ENCODE measurements around the genes FBN1 and SPPL2A.

- RRBS, 2 experiments: under 1 to 1% methylated on average over 16 of the region's 31 CpGs
CAGE:
- cytosol, long polyA minus RNA: no peak
- cytosol, long polyA plus RNA: no peak
- long polyA plus RNA: no peak
- nucleus, long polyA minus RNA: no peak
- nucleus, long polyA plus RNA: no peak
Observed at GRCh38 chr15:48330721-48331247, 445 bp upstream of the DUT start.

GRCh38 chr15:48415251-48415971 is 84.2 kb downstream of the DUT start:
- RRBS, 2 experiments: no CpG with 5 or more reads among the region's 15 CpGs
CAGE:
- cytosol, long polyA minus RNA: no peak
- cytosol, long polyA plus RNA: no peak
- long polyA plus RNA: no peak
- nucleus, long polyA minus RNA: no peak
- nucleus, long polyA plus RNA: no peak

DNA sequence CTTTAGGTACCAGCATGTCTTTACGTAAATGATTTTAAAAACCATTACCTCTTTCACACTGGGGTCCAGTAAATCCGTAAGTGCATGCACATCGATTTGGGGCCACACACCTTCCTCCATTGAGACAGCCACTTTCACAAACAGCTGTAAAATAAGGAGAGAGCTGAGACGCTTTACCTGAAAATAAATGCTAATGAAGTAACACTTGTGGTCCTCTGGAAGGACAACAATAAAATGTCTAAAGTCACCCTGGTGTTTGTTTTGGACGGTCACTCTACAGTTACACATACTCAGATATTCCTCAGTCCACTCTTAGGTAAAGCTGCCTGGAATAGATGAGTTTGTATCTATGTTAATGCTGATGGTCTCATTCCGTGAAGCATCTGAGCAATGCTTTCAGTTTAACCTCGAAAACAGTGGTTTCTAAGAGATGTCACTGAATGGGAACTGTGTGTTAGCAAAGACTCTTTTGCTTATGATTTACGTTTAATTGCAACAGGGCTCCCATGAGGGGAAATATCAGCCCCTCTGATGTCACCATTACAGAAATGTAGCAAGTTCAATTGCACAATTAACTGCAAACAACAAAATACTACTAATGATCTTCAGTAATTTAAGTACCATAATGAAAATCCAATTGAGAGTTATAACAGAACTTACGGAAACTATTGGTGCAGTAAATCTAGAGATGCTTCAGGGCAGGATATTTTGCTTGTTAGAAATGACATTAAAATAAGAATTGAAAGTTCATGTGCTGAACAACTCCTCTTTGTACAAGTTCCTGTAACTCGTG is 49.1 kb downstream of the FBN1 start:
- RRBS, 2 experiments: no CpG with 5 or more reads among the region's 10 CpGs
CAGE:
- cytosol, long polyA minus RNA: no peak
- cytosol, long polyA plus RNA: no peak
- long polyA plus RNA: no peak
- nucleus, long polyA minus RNA: no peak
- nucleus, long polyA plus RNA: no peak

GRCh38 chr15:48599886-48600390 is 45.6 kb downstream of the FBN1 start:
- RRBS, 2 experiments: no CpG with 5 or more reads among the region's 4 CpGs
CAGE:
- cytosol, long polyA minus RNA: no peak
- cytosol, long polyA plus RNA: no peak
- long polyA plus RNA: no peak
- nucleus, long polyA minus RNA: no peak
- nucleus, long polyA plus RNA: no peak

- RRBS, 2 experiments: 38 to 39% methylated on average over 10 to 11 of the region's 67 CpGs
CAGE:
- cytosol, long polyA minus RNA: no peak
- cytosol, long polyA plus RNA: no peak
- long polyA plus RNA: no peak
- nucleus, long polyA minus RNA: no peak
- nucleus, long polyA plus RNA: no peak
Observed at GRCh38 chr15:48645587-48646398, at the start of gene FBN1. Gene FBN1, minus strand, starts transcription at chr15:48645709.

GRCh38 chr15:48646475-48646743 is 900 bp upstream of the FBN1 start:
- RRBS, 2 experiments: no CpG with 5 or more reads among the region's 6 CpGs
CAGE:
- cytosol, long polyA minus RNA: no peak
- cytosol, long polyA plus RNA: no peak
- long polyA plus RNA: no peak
- nucleus, long polyA minus RNA: no peak
- nucleus, long polyA plus RNA: no peak

GRCh38 chr15:48989113-48990303 is 25.8 kb upstream of the SHC4 start:
- RRBS, 2 experiments: no CpG with 5 or more reads among the region's 4 CpGs
CAGE:
- cytosol, long polyA minus RNA: start-site peak on the minus strand at chr15:48989177-48989291, 19 reads; start-site peak on the minus strand at chr15:48989372-48989400, 6 reads
- cytosol, long polyA plus RNA: no peak
- long polyA plus RNA: no peak
- nucleus, long polyA minus RNA: no peak
- nucleus, long polyA plus RNA: start-site peak on the minus strand at chr15:48989279-48989284, 578 and 420 reads in 2 replicates

- RRBS, 2 experiments: no CpG with 5 or more reads among the region's 2 CpGs
CAGE:
- cytosol, long polyA minus RNA: no peak
- cytosol, long polyA plus RNA: no peak
- long polyA plus RNA: no peak
- nucleus, long polyA minus RNA: no peak
- nucleus, long polyA plus RNA: no peak
Observed at GRCh38 chr15:50441343-50441645, 17.1 kb downstream of the USP8 start.

DNA sequence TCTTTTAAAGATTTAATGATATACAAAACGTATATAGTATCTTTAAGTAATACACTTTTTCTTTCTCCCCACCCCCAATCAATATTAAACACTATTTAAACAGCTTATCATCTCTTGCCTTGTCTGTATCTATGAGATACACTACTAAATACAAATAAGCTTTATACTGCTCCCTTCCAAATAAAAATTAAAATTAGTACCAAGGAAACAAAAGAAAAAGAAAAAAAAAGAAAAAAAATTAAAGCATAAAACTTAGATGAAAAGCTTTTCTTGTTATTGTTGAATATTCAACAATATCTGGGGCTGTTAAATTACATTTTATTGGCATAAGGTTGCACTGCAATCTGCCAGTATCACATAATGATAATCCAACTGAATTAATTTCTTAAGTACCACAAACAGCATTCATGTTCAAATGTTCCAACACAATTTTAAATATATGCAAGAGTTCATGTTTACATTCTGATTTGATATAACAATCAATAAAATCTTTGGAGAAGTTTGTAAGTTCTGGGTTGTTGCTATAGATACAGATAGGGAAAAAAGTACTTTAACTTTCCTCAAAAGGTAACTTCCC is 13.9 kb upstream of the USP50 start:
- RRBS, 2 experiments: no CpG with 5 or more reads among the region's 1 CpG
CAGE:
- cytosol, long polyA minus RNA: no peak
- cytosol, long polyA plus RNA: no peak
- long polyA plus RNA: no peak
- nucleus, long polyA minus RNA: no peak
- nucleus, long polyA plus RNA: no peak

GRCh38 chr15:50718509-50719228 is 32.1 kb upstream of the TRPM7 start:
- RRBS, 2 experiments: no CpG with 5 or more reads among the region's 1 CpG
CAGE:
- cytosol, long polyA minus RNA: no peak
- cytosol, long polyA plus RNA: no peak
- long polyA plus RNA: no peak
- nucleus, long polyA minus RNA: no peak
- nucleus, long polyA plus RNA: no peak

- RRBS, 2 experiments: under 1 to 2% methylated on average over 27 to 32 of the region's 86 CpGs
CAGE:
- cytosol, long polyA minus RNA: start-site peak on the minus strand at chr15:50765603-50765667, 48 reads; start-site peak on the minus strand at chr15:50765829-50765948, 10 reads
- cytosol, long polyA plus RNA: no peak
- long polyA plus RNA: start-site peak on the minus strand at chr15:50765594-50765689, 99 and 116 reads in 2 replicates
- nucleus, long polyA minus RNA: no peak
- nucleus, long polyA plus RNA: start-site peak on the minus strand at chr15:50765596-50765697, 81 and 96 reads in 2 replicates
Observed at GRCh38 chr15:50765074-50766346, at the start of gene SPPL2A. Gene SPPL2A, minus strand, starts transcription at chr15:50765706.

DNA sequence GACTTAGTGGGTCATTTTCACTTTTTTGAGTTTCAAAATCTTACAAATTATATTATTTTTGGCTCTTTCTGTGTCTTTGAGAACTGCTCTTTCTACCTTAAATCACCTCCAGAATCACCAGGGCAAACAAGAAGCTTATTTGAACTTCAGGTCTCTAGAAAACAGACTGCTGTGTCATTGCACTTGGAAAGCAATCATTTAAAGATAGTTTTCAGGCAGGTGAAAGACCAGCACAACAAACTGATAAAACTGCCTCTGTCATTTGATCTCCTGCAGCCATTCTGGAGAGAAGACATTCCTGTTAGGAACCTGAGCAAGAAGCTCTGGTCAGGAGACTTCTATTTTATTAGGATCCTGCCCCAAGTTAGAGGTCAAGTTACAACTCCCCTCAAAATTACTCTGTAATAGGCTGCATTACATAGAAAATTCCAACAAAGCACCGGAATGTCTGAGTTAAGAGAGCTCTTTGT is 50.7 kb upstream of the AP4E1 start:
- RRBS, 2 experiments: no CpG with 5 or more reads among the region's 1 CpG
CAGE:
- cytosol, long polyA minus RNA: no peak
- cytosol, long polyA plus RNA: no peak
- long polyA plus RNA: no peak
- nucleus, long polyA minus RNA: no peak
- nucleus, long polyA plus RNA: no peak

DNA sequence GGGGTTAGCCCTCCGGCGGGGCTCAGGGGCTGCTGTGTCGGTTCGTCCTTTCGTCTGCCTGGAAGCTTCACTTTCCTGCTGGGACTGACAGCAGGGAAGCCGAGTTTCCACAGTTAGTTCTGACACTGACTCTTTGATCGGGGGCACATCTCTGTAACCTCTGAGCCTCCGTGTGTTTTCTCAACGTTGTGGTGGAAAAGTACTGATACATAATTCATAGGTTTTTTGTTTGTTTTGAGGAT is 459 bp downstream of the AP4E1 start:
- RRBS, 2 experiments: 0% methylated on average over 1 of the region's 9 CpGs; no CpG with 5 or more reads in 1 of the 2 experiments
CAGE:
- cytosol, long polyA minus RNA: no peak
- cytosol, long polyA plus RNA: no peak
- long polyA plus RNA: no peak
- nucleus, long polyA minus RNA: no peak
- nucleus, long polyA plus RNA: no peak

- RRBS, 2 experiments: no CpG with 5 or more reads among the region's 2 CpGs
CAGE:
- cytosol, long polyA minus RNA: no peak
- cytosol, long polyA plus RNA: no peak
- long polyA plus RNA: no peak
- nucleus, long polyA minus RNA: no peak
- nucleus, long polyA plus RNA: no peak
Observed at GRCh38 chr15:51908653-51909120, 62.9 kb downstream of the LEO1 start.

- RRBS, 2 experiments: no CpG with 5 or more reads among the region's 7 CpGs
CAGE:
- cytosol, long polyA minus RNA: no peak
- cytosol, long polyA plus RNA: no peak
- long polyA plus RNA: no peak
- nucleus, long polyA minus RNA: start-site peak on the plus strand at chr15:52021010-52021052, 21 reads; start-site peak on the plus strand at chr15:52021395-52021541, 36 reads
- nucleus, long polyA plus RNA: start-site peak on the plus strand at chr15:52021208-52021629, 42 and 27 reads in 2 replicates
Observed at GRCh38 chr15:52020739-52021740, 2.0 kb downstream of the MAPK6 start.

DNA sequence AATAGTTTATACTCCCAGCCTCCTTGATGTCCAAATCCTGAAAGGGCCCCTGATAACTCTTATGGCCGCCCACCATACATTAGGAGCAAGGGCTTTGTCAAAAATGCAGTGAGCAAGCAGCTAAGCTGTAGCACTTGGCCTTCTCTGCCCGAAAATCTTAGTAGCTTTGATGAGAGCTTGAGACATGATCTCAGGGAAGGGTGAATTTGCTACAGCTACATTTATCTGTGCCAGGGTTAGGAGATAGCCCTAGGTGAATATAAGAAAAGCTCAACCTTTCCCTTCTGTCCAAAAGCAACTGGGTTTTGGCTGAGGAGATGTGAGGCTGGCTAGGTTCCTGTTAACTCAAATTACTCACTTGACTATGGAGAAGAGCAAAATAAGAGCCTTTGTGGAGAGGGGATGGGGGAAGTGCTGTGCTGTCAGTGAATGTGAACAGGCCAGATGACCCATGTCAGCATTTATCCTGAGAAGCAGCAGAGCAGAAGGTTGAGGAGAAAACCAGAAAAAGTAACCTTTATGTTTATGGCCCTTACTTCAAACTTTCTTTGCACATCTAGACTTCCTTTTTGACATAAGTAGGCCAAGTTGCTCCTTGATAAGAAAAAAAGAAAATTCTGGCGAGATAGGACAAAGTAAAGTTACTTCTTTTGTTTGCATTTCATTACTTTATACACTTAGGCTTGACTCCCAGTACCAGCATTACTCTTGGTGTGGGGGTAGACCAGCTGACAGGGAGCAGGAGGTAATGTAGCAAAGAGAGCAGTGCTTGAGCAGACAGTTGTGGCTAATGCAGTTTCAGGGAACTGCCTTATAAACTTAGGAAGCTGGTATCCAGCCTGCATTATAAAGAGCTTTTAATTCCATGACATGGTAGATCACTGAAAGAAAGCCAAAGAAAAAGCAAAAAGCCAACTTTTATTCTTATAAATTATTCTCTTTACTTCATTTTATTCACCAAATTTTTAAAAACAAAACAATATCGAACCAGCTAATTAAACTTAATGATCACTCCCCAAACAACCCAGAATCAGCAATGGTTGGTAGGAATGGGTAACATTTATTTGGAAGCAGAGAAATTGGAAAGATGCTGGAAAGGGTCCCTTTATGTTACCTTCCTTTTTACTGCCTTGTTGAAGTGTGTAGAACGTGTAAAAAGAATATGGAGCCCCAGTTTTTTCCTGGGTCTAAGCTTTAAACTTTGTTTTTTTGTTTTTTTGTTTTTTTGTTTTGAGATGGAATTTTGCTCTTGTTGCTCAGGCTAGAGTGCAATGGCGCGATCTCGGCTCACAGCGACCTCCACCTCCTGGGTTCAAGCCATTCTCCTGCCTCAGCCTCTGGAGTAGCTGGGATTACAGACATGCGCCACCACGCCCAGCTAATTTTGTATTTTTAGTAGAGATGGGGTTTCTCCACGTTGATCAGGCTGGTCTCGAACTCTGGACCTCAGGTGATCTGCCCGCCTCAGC is 21.5 kb downstream of the MAPK6 start:
- RRBS, 2 experiments: no CpG with 5 or more reads among the region's 14 CpGs
CAGE:
- cytosol, long polyA minus RNA: no peak
- cytosol, long polyA plus RNA: no peak
- long polyA plus RNA: no peak
- nucleus, long polyA minus RNA: start-site peak on the plus strand centred at position 882 of the sequence, 674 bp wide, 29 reads
- nucleus, long polyA plus RNA: no peak

DNA sequence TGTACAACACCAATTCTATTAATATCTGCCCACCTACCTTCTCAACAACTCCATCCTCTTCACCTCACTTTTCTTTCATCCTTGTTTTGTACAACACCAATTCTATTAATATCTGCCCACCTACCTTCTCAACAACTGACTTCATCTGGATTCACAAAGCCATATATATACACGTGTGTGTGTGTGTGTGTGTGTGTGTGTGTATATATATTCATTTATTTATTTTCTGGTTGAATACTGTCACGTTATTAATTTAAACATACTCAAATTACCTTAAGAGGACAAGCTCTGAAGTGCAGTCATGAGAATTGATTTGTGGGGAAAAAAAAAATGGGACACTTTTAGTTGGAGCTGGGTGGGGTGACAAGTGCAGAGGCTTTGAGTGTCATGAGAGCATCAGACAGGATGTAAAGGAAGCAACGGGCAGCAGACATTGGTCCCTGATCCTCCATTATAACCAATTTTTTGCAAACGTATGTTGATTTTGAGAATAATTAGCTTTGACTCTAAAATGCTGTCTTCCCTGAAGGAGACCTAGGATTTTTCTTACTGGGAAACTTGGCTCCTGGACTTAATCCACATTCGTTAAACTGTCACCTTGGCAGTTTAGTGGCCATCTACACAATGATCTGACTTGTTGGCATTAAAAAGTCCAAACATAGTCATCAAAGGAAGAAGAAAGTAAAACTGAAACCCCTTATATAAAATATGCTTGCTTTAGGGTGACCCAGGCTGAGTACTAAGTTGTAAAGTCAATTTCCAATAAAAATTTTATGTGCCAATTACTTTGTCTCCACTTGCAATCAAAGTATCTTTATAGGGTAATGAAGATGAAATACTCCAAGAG is 45.8 kb downstream of the BCL2L10 start:
- RRBS, 2 experiments: no CpG with 5 or more reads among the region's 5 CpGs
CAGE:
- cytosol, long polyA minus RNA: no peak
- cytosol, long polyA plus RNA: no peak
- long polyA plus RNA: no peak
- nucleus, long polyA minus RNA: no peak
- nucleus, long polyA plus RNA: no peak

DNA sequence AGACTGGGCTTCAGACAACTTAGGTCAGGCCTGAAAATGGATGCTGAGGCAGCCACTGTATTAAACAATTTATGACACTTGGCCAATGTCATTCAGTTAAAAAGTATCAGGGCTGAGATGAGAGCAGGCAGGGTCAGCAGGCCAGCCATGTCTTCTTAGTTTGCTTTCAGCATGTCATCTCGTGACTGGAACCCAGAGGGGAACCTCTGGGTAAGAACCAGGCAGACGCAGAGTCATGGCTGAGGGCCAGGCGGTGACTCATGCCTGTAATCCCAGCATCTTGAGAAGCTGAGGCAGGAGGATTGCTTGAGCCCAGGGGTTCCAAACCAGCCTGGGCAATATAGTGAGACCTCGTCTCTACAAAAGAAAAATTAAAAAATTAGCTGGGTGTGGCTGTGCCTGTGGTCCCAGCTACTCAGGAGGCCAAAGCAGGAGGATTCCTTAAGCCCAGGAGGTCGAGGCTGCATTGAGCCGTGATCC is 11.8 kb downstream of the BCL2L10 start:
- RRBS, 2 experiments: no CpG with 5 or more reads among the region's 6 CpGs
CAGE:
- cytosol, long polyA minus RNA: no peak
- cytosol, long polyA plus RNA: no peak
- long polyA plus RNA: no peak
- nucleus, long polyA minus RNA: no peak
- nucleus, long polyA plus RNA: no peak

DNA sequence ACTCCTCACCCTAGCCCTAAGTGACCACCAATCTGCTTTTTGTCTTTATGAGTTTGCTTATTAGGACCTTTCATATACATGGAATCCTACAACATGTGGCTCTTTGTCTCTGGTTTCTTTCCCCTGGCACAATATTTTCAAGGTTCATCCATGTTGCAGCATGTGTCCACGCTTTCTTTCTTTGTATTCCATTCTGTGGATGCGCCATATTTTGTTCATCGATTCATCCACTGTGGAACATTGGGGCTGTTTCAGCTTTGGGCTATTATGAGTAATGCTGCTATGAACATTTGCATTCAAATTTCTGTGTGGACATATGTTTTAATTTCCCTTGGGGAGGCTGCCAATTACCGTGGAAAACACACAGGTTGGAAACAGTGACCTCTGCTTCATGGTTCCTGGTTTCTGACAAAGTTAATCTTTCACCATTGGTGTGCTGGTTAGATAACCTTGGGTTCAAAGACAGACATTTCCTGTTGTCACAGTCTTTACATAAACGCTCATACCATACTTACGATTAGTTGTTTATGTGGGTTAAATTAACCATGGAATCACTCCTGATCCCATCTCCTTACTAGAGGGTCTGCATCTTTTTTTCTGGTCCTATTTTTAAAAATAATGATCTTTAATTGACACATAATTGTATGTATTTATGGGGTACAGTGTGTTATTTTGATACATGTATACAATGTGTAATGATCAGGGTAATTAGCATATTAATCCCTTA is 3.4 kb upstream of the BCL2L10 start:
- RRBS, 2 experiments: no CpG with 5 or more reads among the region's 6 CpGs
CAGE:
- cytosol, long polyA minus RNA: no peak
- cytosol, long polyA plus RNA: no peak
- long polyA plus RNA: no peak
- nucleus, long polyA minus RNA: no peak
- nucleus, long polyA plus RNA: no peak

GRCh38 chr15:52208390-52208633 is 17.1 kb upstream of the GNB5 start:
- RRBS, 2 experiments: no CpG with 5 or more reads among the region's 2 CpGs
CAGE:
- cytosol, long polyA minus RNA: no peak
- cytosol, long polyA plus RNA: no peak
- long polyA plus RNA: no peak
- nucleus, long polyA minus RNA: no peak
- nucleus, long polyA plus RNA: no peak

All from HepG2 (cell line).